A172 (cell line): ENCODE measurements around the genes KRTAP10-3 and POFUT2.

DNA sequence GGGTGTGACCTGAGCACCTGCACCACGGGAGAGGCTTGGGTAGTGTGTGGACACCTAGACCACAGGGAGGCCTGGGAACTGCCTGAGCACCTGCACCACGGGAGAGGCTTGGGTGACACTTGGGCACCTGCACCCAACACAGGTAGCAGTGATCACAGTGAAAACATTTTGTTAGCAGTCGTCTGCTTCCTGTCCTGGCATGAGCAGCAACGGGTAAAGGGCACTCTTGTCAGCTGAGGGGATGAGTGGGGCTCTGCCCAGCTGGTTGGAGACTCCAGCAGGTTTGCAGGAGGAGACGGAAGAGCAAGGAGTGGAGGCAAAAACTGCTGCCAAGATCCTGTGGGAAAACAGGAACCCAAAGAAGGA is 22.5 kb downstream of the LRRC3 start:
- RAMPAGE, long total RNA, result no peak

GRCh38 chr21:44558583-44558969 is at the start of gene KRTAP10-3:
TSS of gene KRTAP10-3 (minus strand) at chr21:44558795.
- RAMPAGE, long total RNA, result no peak

- RAMPAGE, long total RNA, result no peak
Observed at GRCh38 chr21:44592976-44593690, 828 bp upstream of the KRTAP10-6 start.

GRCh38 chr21:44618727-44619455 is 7.0 kb downstream of the KRTAP10-8 start:
- RAMPAGE, long total RNA, result no peak

DNA sequence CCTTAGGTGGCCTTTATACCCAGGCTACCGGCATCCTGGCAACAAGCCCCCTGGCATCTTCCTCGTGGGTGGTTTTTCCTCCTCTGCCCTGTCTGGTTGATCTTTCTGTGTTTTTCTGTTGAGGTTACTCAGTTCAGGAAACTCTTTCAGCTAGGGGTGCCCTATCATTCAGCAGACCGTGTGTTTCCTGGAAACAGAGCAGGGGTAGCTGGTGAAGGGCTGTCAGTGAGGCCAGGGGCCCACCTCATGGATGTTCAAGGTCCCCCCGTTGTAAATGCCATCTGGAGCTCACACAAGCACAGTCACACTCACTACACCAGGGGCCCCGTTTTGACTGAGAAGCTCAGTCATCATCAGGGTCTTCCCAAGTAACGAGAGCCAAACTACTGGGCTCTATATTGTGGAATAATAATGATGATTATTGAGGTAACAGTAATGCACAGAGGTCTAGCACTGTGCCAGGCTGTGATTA is 248 bp upstream of the KRTAP12-4 start:
- RAMPAGE, long total RNA, result no peak

DNA sequence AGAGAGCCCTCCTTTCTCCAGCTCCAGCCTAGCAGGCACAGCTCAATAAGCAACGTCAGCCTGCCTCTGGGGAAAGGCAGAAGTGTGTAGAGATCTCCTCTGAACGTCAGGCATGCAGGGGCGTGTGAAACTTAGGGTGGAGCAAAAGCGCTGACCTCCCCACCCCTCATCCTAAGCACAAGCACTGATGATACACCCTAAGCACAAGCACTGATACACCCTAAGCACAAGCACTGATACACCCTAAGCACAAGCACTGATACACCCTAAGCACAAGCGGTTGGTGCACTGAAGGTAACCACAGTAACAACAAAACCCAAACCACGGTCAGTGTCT is 1.3 kb downstream of the KRTAP12-3 start:
- RAMPAGE, long total RNA, result no peak

DNA sequence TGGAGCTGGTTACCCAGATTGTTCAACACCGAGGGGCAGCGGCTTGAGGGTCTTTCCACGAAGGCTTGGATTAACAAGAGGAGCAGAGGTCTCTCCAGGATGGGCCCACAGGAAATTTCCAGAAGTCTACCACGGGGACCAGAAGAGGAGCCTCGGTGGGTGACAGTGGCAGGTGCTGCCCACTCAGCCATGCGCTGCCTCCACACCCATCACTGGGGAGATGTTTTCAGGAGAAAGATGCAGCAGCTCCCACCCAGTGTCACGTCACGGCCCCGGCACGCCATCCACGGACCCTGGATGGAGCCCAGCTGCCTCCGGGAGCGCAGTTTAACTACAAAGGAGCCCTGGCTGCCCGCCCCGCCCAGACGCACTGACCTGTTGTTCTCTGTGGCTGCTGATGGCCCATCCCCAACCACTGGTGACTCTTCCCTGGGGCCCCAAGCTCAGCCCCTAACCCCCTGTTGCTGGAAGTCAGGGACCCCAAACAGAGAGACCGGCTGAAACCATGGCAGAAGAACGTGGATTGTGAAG is 6.7 kb downstream of the TSPEAR start:
- RAMPAGE, long total RNA, result no peak

DNA sequence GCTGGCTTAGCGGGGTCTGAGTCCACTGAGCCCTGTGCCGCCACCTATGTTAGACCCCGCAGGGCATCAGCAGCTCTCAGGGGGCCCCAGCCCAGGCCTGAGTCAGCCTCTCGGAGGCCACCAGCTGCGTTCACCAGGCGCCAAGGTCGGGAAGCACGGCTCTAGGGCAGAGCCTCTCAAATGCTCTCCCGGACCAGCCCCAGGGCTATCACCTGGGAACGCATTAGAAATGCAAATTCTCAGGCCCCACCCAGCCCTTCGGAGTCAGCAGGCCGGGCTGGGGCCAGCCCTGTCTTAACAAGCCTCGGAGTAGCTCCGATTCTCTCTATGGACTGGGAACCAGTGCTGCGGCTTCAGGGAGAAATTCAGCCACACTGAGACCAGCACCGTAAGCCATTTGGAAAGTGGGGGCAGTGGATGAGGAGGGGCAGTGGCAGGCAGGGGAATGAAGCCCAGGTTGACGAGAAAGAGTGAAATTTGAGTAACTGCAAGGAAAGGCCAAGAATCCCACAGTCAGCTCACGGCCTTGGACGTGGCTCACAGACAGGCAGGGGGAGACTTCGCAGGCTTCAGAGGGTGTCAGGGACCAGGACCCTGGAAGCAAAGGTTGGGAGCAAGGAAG is 37.4 kb upstream of the TSPEAR start:
- RAMPAGE, long total RNA, result no peak

GRCh38 chr21:44907587-44907918 is 13.1 kb downstream of the ITGB2 start:
- RAMPAGE, long total RNA, result no peak

GRCh38 chr21:45063978-45064326 is 10.4 kb upstream of the ADARB1 start:
- RAMPAGE, long total RNA, result no peak

GRCh38 chr21:45067689-45068188 is 6.6 kb upstream of the ADARB1 start:
- RAMPAGE, long total RNA, result no peak

- RAMPAGE, long total RNA, result no peak
Observed at GRCh38 chr21:45286553-45287388, 924 bp downstream of the POFUT2 start.

DNA sequence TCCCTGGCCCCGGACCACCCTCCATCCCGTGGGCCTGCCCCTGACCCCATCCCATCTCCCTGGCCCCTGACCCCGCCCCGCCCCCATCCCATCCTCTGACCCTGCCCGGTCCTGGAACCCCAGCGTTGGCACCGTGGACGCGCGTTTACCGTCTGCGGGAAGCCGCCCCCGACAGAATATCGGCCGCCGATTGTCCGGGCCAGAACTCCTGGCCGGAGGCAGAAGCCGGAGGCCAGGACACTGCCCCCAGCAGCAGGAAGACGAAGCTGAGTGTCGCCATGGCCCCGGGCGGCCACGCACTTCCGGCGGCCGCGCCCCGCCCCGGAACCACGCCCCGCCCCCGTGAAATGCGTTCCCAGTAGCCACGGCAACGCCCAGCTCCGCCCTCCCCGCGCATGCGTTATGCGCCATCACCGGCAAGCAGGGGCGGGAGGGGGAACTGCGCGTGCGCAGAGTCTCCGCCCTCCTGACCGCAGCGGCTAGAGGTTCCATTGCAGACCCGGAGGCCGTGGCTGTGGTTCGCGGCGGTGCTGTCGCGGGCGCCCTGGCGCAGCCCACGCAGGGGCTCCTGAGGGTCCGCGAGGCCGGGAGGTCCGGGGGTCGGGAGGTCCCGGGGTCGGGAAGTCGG is at the start of gene POFUT2:
POFUT2 (minus strand) TSS at position 304 of the 628 bp plus-strand sequence.
- RAMPAGE, long total RNA, result start-site peak on the plus strand centred at position 469 of the sequence, 51 bp wide, 56 and 52 reads in 2 replicates

DNA sequence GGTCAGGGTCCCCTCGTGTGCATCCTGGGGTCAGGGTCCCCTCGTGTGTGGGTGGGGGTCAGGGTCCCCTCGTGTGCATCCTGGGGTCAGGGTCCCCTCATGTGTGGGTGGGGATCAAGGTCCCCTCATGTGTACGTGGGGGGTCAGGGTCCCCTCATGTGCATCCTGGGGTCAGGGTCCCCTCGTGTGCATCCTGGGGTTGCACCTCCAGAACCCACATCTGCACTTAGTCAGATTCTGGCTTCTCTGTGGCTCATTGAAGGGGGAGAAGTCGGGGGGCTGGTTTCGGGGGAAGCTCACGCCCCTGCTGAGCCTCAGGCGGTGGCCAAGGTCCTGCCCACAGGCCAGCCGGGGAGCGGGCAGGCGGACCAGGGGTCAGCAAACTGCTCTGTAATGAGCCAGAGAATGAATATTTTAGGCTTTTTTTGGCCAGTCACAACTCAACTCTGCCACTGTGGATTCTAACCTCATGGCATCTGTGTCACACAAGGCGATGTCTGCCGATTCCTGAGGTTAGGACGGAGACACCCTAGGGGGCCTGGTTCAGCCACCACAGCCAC is 33.6 kb upstream of the POFUT2 start:
- RAMPAGE, long total RNA, result no peak

DNA sequence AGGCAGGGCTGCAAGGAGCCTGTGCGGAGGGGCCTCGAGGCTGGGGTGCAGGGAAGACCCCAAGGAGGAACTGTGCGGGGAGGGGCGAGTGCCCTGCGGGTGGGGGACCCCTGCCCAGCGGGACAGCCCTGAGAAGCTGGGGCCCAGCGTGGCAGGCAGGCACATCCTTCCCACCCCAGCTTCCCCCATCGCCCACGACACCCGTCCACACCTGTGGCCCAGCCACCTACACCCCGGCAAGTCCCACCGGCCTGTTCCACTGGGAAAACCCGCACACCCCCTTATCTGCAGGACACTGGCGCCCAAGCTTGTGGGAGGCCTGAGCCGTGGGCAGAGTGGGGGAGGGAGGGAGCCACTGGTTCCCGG is 37.5 kb upstream of the POFUT2 start:
- RAMPAGE, long total RNA, result no peak

- RAMPAGE, long total RNA, result no peak
Observed at GRCh38 chr21:45333644-45334177, 46.0 kb upstream of the POFUT2 start.

GRCh38 chr21:45405327-45405492 is 245 bp downstream of the COL18A1 start:
- RAMPAGE, long total RNA, result no peak

- RAMPAGE, long total RNA, result no peak
Observed at GRCh38 chr21:45405493-45405764, 464 bp downstream of the COL18A1 start.

DNA sequence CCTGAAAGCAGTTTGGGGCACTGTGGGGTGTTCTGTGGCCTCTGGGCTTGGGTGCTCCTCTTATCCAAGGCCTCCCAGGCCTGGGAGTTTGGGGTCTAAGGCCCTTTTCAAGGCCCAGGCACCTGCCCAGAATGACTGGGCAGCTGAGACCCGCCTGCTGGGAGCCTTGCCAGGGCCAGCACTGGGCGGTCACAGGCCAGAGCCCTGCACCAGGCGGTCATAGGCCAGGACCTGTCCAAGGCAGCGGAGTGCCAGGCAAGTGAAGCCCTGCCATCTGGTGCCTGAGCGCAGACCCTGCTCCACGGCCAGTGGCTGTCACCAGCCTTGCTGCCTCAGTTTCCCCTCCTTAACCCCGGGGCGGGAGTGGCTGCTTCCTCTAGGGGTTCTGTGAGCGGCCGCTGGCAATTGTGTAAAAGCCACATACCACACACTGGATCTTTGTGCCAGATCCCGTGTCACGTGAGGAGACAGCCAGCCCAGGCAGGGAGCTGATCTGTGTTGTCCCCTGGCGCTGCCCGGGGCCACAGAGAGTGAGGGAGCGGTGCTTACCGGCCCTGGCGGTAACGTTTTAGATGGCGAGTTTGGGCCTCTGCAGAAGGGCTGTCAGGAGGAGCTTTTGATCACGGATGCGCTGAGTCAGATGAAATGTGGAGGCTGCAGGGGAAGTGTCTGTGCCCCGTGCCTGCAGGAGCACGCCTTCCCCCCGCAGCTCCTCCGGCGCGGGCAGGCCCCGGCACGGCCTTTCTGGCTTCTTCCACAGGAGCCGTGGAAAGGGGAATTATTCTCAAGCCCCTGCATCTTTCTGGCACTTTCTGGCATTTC is 4.6 kb downstream of the COL18A1 start:
- RAMPAGE, long total RNA, result no peak

DNA sequence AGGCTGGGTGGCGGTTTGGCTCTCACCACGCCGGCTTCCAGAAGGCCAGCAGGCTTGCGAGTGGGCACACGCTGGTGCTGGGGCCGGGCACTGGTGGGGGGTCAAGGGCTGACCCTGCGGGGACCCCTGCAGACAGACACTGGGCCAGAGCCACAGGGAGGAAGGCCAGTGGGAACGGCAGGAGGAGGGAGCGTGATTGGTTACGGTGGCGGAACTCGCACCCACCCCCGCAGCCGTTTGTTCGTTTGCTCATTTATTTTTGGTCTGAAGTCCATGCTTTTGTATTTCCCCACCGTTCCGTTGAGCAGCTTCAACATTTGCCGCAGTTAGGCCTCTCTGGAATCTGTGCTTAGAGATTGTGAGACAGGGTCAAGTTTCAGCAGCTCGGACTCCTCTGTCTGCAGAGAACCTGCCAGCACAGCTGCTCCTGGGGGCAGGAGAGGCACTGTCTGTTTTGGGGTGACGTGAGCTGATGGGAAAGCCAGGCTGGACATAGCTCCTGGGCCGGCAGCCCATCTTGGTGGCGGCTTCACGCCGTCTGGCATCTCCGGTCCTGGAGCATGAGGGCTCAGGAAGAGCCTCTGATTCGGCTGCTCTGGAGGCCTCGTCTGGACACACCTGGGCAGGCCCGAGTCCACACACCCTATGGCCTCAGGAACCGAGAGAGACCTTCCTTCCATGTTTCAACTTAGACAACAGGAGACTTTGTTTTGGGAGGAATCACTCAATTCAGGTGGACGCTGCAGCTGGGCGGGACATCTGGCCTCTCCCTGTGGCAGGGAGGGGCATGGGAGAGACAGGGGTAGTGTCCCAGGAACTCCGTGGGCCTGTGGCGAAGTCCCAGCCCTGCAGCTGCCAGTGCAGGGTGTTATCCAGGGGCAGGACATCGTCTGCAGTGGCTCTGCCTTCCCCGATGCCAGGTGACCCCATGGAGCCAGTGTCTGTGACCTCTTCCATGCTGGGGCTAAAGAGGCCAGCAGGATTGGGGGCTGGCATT is 5.7 kb downstream of the COL18A1 start:
- RAMPAGE, long total RNA, result no peak